Progenitor cell of endocrine pancreas (in vitro differentiated cells): ENCODE measurements around the gene THEMIS2.

DNA sequence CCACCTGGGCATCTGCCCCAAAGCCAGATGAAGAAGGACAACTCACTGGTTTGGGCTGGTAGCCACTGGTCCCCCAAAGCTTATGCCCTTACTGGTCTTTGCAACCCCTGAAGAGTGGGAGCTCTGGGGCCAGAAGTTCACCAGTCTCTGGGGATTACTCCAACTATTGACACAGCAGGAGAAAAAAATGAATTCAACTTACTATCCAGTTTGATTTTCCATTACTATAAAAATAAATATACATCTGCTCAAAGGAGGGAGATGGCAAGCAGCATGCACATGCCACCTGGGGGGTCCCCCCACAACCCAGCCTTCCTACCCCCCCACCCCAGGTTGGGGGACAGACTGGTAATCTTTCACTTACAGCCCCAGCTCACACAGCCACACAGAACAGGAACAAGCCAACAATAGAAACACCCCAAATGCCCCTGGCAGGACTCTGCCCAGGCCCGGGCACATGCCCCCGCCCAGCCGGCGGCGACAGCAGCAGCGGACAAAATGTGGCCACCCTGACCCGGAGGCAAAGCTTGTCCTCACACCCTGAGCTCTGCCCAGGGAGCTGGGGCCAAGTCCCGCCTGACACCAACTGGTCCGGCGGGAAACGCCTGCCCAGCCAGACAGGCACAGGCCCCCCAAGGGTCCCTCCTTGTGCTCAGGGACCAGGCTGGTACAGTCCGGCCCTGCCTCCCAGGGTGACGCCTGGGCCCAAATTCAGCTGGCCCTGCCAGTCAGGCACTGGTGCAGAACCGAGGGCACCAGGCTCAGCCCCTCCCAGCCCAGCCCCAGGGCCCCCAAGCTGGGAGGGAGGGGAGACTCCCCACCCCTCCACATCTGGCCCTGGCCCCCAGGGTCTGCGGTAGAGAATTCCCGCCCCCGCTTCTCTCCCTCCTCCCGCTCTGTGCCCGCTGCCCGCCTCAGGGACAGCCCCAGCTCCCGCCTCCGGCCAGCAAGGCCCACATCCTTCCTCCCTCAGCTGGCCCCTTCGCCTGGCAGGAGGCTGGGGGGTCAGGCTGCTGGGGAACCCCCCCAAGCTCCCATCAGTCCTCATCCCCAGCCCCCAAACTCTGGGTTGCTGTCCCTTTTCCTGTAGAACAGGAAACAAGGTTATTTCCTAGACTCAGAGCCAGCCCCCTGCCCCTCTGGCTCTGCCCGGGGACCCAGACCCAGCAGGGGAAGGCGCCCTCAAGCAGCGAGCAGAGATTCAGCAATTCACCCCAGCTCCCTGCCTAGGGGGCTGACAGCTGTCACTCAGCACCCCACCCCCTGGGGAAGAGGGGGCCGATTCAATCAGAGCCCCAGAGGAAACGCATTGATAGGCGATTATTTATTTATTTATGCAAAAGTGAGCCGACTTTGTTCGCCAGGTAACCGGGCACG, 2.1 kb downstream of the AHDC1 start:
- PRO-cap: no peak

DNA sequence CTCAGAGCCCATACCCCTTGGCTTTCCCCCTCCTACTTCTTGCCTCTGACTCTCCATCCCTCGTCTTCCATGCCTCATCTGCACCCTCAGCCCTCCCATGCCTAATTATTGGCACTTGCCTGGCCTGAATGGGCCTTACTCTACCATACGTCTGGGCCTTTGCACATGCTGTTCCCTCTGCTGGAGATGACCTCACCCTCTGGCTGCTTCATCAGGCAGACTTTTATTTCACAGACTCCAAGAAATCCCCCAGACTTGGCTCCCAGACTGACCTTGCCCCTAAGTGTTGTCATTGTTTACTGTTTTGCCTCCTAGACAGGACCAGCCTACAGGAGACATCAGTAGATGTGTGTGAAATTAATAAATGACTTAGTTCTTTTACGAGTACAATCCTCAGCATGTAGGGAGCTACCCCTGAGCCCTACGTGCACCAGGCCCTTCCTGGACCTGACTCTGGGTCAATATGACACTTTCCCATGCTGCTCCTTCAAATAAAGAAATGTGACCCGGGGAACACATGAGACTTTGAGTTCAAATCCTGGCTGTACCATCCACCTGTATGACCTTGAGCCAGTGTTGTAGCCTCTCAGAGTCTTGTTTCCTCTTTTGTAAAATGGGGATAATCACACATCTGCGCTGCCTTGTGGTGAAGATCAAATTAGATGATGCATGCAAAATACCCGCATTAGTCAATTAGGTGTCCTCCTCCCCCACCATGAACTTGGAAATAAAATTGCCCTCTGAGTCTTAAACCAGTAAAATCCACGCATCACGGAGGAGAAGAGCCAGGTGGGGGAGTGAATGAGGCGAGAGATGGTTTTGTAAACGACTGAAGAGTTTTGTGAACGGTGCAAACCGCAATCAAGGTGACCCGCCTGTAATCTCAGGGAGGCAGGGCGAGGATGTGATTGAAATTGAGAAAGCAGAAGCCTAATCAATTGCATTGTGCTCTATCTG, 5.5 kb upstream of the AHDC1 start:
- PRO-cap: no peak

GRCh38 chr1:27612233-27613015, 8.5 kb upstream of the AHDC1 start:
- PRO-cap: no peak

- PRO-cap: no peak
Observed at GRCh38 chr1:27622083-27622512, 12.9 kb downstream of the FGR start.

DNA sequence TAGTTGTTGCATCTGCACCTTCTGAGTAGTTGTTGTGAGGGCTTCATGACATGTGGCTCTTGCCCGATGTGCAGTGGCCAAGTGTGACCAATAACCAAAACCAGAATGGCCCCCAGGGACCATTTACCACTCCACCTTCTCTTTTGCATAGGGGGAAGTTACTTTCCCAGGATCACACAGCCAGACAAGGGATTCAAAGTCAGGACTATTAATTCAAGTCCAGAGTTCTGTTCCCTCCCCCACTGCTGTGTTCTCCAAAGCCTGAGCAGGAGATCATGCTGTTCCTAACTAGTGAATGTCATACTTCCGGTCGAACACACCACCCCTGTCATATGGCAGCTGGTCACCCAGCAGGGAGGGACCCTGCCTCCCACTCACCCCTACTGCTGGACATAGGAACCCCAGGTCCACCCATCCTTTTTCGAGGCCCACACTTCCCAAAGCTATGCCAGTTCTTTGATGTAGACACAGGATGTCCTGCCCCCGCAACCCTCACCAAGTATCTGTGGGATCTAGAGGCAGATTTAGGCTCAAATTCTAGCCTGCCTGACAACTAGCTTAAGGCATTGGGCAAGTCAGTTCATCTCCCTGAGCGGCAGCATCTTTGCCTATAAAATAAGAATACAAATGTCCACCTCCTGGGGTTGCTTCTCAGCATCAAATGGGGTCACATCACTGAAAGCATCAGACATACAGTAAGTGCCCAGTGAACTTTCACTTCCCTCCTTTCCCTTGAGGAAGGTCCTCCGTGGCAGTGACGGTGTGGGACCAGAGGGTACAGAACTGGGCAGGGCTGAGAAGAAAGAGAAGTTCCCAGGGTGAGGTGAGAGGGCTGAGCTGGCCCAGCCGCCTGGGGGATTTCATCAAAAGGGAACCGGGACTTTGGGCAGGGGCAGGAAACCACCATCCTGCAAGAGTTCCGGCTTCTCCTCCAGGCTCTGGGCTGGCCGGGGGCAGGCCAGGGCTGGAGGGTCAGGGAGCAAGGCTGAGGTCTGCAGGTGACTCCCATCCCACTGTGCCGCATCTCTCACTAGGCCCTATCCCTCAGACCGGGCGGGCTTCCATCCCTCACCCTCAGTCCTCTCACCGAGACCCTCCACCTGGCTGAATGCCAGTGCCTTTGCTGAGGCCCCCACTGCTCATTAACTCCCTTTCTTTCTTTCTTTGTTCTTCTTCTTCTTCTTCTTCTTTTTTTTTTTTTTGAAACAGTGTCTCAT, 3.6 kb downstream of the FGR start:
- PRO-cap: no peak

GRCh38 chr1:27666032-27666680, 5.8 kb downstream of the IFI6 start:
- PRO-cap: no peak

- PRO-cap: no peak
Observed at GRCh38 chr1:27760890-27761597, 12.0 kb upstream of the STX12 start.

- PRO-cap: no peak
Observed at GRCh38 chr1:27785660-27786558, 12.9 kb downstream of the STX12 start.

DNA sequence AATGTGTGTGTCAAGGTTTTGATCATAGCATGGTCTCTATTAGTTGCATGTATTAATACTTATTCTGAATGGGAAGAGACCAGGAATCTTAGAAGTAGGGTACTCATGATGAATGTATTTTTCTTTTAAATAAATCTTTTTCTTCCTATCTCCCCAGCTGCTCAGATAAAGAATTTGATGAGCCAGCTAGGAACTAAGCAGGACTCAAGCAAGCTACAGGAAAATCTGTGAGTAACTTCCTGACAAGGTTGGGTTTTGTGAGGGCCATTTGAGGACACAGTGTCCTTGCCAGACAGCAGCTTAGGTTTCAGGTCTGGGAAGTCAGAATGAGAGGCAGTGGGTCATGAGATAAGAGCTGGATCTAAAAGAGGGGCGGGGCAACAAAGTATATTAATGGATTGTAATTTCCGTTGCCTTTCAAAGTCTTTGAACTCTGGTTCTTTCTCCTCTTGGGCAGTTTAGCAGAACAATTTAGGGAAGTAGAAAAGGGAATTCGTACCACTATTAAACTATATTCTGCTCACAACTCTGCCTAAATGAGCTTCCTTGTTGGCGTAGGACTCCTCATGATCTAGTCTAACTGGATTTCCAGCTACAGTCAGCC, 16.5 kb downstream of the STX12 start:
- PRO-cap: no peak

DNA sequence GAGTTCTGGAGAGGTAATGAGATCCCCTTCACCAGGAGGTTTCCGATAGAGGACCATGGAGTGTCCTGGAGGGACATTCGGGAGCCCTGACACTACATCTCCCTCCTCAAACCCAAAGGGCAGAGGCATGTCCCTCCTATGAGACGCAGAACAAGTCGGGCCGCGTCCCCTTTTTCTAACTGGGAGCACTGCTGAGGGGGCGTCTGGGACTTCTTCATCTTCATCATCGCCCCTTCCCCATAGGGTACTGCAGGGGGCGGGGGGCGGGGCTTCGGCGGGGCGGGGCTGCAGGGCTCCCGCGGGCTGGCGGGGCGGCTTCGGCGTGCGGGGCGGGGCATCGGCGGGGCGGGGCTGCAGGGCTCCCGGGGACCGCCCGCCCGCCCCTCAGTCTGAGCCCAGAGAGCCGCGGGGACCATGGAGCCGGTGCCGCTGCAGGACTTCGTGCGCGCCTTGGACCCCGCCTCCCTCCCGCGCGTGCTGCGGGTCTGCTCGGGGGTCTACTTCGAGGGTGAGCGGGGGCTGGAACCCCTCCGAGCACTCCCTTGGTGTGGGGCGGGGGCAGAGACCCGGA, at the start of gene THEMIS2:
TSS of gene THEMIS2 (plus strand) at position 387 of the 571 bp plus-strand sequence.
- PRO-cap: unidirectional peak, plus-strand start at position 387 of the sequence

DNA sequence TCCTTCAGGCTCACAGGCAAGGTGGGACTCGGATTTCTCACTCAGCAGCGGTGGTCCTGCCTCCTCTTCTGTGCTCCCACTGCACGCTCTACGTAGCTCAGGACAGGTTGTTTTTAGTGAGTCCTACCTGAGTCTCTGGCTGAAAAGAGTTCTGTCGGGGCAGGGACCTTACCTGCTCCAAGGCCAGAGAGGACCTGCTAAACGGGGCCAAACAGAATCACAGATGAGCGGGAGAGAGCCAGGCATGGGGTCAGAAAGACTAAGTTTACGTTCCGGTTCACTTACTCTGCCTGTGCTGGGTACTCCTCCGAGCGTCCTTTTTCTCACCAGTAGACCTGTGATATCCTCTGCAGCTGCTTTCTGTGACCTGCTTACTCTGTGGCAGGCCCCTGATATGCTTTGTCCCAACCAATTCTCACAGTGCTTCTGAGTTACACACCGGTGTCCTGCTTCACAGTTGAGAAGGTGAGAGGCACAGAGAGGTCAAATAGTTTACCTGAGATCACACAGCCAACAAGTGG, 11.4 kb downstream of the THEMIS2 start:
- PRO-cap: no peak

DNA sequence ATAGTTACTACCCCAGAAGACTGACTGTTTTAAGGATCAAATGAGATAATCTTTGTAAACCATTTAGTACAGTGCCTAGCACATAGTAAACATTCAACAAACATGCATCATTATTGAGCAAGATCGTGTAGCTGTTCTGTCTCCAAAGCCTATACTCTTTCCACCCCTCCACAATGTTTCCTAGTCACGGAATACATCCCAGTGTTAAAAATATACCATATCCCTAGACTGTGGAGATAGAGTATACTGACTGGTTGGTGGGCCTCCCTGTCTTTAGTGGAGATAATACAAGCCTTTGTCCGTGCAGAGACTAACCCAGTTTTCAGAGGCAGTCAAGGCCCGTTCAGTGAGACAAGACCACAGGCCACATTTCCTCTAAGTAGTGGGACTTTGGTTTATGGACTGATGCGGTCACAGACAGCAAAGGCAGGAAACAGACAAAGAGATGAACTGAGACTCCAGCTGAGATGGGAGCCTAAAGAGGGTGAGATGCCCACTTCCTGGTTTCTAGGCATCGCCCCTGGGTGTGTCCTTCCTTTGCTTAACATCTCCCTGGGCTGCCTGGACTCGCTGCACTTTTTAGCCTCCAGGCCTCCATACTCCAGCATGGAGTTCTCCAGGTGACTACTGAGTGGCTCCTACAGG, 14.7 kb downstream of the THEMIS2 start:
- PRO-cap: no peak

- PRO-cap: no peak
Observed at GRCh38 chr1:28063976-28064397, 24.4 kb downstream of the EYA3 start.

- PRO-cap: no peak
Observed at GRCh38 chr1:28126637-28127147, 38.3 kb upstream of the EYA3 start.

DNA sequence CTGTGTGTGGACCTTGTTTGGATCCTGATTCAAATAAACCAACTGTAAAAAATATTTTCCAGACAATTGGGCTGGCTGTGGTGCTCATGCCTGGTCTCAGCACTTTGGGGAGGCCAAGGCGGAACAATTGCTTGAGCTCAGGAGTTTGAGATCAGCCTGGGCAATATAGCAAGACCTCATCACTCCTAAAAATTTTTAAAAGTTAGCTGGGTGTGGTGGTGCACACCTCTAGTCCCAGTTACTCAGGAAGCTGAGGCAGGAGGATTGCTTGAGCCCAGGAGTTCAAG, 16.7 kb downstream of the PTAFR start:
- PRO-cap: no peak

DNA sequence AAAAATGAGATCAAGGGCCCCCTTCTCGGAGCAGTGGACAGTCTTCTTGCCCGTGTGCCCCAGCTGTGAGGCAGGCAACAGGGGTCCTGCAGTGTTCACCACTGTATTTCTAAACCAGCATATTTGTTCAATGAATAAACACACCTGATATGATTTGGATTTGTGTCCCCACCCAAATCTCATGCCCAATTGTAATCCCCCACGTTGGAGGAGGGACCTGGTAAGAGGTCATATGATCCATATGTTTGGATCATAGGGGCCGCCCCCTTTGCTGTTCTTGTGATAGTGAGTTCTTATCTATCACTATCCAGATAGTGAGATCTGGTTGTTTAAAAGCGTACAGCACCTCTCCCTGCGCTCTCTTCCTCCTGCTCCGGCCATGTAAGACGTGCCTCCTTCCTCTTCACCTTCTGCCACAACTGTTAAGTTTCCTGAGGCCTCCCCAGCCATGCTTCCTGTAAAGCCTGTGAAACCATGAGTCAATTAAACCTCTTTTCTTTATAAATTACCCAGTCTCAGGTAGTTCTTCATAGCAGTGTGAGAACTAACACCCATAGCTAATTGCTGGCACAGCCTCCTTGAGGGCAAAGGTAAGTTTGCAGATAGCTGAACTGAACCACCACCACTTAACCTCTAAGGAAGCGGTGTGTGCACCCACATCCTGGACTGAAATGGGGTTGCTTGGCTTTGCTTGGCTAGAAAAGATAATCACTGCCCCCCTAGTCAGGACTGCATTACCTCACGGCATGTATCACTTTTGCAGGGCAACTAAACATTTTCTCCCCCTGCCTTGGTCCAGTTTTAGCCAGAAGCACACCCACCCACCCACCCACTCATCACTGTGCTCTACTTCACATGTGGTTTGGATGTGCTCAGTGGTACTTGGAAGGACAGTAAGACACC, 22.9 kb upstream of the PTAFR start:
- PRO-cap: no peak

DNA sequence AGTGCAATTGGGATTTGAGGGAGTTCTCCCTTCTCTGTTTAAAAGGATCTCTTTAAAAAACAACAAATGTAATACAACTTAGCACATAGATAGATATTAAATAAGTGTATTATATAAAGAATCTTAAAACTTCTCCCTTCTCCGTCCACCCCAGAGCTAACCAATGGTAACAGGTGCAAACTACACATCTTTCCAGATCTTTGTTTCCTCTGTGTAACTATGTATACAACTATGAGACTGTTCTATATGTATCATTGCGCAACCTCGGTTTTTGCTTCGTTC, 10.3 kb downstream of the ATP5IF1 start:
- PRO-cap: no peak

DNA sequence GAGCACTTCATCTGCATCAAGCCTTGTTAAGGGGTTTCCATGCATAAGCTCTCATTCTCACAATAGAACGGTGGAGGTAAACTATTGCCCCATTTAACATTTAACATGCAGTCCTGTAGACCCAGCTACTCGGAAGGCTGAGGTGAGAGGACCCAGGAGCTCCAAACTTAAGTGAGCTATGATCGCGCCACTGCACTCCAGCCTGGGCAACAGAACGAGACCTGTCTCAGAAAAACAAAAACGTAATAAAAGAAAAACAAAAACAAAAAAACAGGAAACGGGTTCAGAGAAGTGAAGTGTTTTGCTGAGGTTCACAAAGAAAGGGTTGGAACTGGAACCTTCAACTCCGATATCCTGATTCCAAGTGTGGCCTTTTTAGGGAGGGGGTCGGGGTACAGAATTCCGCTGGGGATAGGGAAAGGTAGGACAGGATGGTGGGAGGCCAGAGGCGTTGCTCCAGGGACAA, 11.6 kb upstream of the SESN2 start:
- PRO-cap: no peak

DNA sequence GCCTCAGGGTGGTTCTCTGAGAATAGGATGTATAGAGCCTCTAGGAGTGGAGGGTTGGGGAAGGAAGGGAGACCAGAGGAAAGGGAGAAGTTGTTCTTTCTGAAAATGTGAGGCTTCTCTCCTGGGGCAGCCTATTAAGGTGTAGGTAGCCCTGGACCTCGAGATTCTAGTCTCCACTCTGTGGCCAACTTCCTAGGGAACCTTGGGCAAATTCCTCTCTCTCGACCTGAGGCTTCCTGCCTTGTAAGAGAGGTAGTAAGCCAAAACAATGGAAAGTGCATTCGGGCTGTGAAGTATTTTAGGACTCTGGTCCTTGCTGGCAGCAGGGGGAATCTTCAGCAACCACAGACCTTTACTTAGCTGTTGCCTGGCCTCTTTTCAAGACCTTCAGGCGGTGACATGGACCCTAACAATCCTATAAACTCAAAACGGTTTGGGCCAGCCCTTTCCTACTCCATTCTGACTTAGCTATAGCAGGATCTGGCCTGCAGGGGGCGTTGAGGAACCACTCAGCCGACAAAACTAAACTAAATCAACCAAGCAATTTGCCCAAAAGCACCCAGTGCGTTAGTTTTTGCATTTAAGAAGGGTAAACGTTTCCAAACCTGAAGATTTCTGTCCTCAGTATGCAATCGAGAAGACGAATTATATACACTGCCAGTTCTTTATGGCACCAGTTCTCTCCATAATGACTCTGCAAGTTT, 11.0 kb upstream of the SESN2 start:
- PRO-cap: no peak

- PRO-cap: bidirectional peak, plus-strand start at chr1:28260290, minus-strand start at chr1:28259989
Observed at GRCh38 chr1:28259739-28260676, 690 bp downstream of the SESN2 start.